Cytotoxic T cell (primary cell): Measurements from ENCODE around the gene BTBD17.

GRCh38 chr17:72387524-72387971 lies 266.7 kb downstream of the SOX9 start:
- PRO-cap, 2 experiments, result no peak in any of the 2 experiments

DNA sequence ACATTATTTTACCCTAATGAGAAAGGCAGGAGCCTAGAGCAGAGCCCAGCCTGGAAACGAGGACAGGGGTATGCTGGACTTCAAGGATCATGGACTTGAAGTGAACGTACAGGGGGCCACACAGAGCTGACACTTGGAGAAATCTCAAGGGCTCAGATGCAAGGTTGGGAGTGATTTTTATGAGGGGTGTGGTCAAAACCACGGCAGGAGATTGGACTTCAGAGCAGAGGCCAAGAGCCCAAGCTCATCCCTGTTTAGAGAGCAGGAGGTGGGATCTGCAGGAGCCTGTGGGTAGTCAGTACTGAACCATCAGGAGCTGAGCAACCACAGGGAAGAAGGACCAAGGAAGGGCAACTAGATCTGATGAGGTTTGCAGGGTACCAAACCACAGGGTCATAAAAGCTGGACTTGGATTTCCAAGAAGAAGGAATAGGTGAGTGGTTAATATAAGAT lies 331.6 kb downstream of the SOX9 start:
- PRO-cap, 2 experiments, result no peak in any of the 2 experiments

DNA sequence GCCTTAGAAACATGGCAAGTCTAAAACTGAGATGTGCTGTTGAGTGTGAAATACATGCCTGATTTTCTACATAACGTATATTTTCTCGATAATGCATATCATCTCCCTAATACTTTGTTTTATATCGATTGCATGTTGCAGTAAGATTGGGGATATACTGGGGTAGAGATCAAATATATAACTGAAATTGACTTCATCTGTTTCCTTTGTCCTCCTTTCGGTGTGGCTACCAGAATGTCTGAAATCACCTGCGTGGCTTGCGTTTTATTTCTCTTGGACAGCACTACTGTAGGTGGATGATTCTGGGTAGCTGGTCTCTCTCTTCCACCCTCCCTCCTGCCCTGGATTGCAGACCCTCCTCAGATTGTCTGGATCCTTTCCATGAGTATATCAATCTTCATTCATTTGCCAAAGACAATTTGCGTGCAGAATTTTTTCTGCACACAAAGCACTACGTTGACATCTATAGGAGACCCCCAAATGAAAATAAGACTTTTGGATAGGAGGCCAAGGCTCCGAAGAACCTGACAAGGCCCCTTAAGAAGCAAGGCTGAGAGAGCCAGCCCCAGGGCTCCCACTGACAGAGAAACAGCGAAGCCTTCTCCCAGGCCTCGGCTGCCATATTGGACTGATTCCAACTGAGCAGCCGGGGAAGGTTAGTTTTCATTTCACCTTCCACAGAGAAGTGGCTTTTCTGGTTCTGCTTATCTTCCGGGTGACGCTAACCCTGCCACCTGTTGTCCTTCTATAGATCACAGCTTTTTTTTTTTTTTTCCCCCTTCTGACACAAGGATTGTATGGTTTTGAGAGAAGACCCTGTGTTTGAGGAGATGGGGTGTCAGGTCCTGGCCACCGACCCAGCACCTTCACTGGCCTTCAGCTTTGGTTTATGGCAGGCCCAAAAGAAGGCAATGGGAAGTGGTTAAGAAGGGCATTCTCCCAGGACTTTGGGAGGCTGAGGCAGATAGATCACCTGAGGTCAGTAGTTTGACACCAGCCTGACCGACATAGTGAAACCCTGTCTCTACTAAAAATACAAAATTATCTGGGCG lies 356.6 kb downstream of the SOX9 start:
- PRO-cap, 2 experiments, result no peak in any of the 2 experiments

- PRO-cap, 2 experiments, result no peak in any of the 2 experiments
These were observed 455.2 kb downstream of the SOX9 start for GRCh38 chr17:72575923-72576487.

DNA sequence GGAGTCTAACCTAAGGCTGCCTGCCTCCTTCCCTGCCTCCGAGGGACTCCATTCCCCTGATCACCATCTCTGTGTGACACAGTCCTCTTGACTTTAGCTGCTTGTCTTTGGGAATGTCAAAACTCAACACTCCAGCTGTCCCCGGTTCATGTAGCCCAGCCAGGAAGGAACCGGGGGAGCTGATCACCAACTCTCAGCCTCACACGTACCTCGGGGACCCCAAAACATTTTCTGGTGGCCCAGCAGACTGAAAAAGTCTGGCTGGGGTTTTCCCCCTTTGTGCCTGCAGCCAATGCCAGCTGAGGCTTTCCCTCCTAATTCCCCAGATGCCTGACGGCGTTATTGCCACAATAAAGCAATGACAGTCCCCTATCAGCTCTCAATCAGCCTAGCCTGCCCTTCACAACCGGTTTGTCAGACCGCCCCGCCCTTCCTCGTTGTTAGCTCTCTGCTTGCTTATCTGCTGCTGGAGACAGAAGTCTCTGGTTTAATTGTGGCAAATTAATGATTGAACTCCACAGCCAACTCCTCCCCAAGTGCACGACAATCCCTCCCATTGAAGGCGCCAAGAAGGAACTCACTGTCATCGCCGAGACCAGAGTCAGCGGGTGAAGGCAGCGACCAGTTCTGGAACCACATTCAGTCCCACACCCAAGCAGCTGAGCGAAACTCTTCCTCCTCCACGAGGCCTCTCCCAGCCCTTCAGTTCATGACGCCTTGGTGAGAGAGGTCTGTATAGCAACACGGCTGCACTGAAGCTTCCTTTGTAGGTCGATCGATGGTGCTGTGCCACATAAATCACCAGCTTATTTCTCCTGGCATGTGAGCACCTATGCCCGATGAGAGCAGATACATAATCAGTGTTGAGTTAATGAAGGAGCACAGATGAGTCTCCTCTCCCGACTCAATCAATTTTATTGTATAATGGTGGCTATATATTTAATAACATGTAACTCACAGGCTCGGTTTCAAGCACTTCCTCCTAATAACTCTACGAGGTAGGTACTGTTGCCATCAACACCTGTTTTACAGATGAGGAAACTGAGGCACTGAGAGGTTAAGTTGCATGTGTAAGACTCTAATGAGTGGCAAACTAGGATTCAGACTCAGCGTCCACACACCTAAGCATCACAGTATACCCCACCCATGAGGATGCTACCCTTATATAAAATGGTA lies 474.4 kb downstream of the SLC39A11 start:
- PRO-cap, 2 experiments, result peak in 2 of 2 experiments; most common plus-strand start position 598 of the sequence (in 2); most common minus-strand start position 436 of the sequence (in 1)

GRCh38 chr17:72968674-72969299 lies 123.7 kb downstream of the SLC39A11 start:
- PRO-cap, 2 experiments, result no peak in any of the 2 experiments

DNA sequence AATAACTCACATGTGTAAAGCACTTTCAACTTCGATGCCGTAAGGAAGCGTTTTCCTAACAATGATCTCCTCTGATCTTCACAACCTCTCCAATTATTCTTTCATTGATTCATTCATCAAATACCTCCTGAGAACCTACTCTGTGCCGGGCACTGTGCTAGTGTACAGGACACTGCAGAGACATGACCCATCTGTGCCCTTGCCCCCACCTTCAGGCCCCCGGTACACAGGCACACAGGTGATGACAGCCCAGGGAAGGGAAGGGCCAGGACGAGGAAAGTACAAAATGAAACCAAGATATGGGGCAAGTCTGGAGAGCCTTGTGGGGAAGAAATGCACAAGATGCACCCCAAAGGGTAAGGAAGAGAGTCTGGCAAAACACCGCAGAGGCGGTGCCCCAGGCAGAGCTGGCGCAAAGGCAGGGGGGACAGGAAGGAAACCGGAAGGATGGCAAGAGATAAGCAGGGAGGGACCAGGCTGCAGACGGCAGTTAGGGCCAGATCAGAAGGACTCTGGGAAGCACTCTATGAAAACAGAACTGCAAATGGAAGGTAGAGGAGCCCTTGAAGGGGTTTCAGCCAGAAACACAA lies 81.5 kb downstream of the SLC39A11 start:
- PRO-cap, 2 experiments, result no peak in any of the 2 experiments

DNA sequence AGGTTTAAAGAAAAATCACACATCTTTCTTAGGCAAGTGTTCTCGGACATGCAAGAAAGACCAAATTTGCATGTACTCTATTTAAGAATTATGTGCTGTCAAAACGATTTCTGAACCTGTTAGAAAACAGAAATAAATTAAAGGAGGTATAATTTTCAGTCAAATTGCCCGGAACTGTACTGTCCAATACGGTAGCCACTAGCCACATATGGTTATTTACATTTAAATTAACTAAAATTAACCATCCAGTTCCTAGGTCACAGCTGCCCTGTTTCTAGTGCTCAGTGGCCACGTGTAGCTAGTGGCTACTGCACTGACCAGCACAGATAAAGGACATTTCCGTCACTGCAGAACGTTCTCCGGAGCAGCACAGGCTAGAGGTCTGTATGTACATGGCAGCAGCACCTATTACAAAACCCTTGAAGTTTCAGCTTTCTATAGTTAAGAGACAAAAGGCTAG lies 4.3 kb downstream of the FAM104A start:
- PRO-cap, 2 experiments, result no peak in any of the 2 experiments

DNA sequence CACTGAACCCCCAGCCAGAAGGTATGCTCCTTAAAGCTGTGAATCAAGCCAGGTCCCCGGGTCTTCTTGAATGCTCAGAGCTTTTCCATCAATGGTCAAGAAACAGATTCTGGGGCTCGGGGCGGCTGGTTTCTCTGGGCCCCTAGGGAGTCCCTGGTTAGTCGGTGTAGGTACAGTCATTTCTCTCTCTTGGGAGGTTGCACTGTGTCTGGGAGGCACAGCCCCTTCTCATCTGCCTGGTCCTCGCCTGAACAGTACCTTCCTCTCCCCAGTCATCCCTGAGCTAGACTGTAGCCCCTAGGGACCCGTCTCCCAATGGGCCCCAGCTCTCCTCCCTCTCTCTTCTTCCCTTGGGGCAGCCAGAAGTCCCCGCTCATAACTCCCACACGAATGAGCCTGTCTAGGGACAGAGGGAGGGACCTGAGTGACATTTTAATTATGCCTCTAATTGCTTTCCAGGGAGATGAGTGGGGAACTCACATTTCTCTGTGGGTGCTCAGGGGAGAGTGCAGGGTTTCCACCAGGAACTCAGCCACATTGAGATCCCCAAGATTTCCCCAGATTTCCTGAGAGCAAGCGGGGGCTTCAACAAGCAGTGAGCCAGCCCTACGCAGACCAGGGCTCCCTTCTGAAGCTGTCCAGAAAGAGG lies 20.3 kb upstream of the CPSF4L start:
- PRO-cap, 2 experiments, result no peak in any of the 2 experiments

- PRO-cap, 2 experiments, result no peak in any of the 2 experiments
These were observed 90.2 kb downstream of the SDK2 start for GRCh38 chr17:73554098-73554297.

DNA sequence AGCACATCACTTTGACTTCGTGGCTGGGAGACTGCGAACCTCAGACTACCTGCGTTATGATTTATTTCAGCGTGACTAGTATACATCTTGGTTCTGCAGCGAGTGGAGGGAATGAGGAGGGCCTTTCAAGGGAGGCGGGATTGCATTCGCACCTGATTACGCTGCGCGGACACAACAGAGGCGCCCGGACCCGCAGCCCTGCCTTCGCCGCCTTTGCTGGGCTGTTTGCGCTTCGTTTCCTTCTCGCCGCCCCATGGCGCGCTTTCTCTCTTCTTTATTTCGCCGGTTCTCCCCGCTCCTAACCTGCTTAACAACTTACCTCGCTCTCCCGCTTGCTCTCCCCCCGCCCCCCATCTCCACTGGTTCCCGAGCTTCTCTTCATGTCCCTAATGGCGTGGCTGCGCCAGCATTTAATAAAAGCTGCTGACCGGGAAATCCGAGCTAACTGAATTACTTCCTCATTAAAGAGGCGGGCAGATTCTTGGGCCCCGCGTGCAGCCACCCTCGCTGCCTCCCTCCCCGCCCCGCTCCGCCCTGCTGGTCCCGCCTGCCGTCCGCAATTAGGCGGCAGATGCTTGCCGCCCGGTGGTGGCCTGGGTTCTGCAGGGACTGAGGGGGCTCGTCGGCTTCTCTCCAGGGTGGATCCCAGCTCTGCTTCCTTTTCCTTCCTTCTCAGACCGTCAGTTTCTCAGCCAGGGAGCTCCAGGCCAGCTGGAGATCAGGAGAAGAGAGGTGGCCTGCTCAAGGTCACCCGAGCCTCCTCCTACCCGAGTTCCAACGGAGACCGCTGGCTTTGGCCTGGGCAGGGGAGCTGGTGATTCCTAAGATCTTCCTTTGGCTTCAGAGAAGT lies 257.7 kb upstream of the SDK2 start:
- PRO-cap, 2 experiments, result no peak in any of the 2 experiments

DNA sequence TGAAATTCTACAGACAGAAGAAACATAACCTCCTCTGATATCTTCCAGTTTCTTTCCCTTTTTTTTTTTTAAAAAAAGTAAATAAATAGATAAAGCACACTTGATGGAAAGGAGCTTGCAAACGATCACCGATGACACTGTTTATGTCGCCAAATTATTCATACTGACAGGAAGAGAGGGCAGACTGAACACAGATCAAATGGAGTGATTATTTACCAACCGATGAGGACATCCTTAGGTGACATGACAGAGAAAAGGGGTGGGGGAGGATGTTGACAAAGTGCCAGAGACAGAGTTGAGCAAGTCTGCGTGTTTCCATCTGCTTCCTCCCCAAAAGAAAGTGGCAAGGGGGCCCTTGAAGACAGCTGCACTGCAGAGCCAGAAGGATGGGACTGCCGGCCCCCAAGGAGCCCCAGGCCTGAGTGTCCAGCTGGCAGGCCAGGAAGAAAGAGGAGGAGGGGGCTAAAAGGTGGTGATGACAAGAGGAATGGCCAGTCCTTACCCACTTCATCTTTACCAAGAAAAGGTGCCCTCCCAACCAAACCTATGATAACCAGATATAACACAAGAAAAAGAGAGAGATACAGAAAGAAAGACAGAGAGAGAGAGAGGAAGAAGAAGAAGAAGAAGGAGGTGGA lies 191.0 kb upstream of the RPL38 start:
- PRO-cap, 2 experiments, result no peak in any of the 2 experiments

- PRO-cap, 2 experiments, result no peak in any of the 2 experiments
These were observed 125.3 kb upstream of the RPL38 start for GRCh38 chr17:74078139-74078637.

- PRO-cap, 2 experiments, result no peak in any of the 2 experiments
These were observed 18.5 kb downstream of the TTYH2 start for GRCh38 chr17:74231854-74232246.

GRCh38 chr17:74361223-74362391 lies at the start of gene BTBD17:
Gene BTBD17 (minus strand): TSS chr17:74361868.
- PRO-cap, 2 experiments, result no peak in any of the 2 experiments

DNA sequence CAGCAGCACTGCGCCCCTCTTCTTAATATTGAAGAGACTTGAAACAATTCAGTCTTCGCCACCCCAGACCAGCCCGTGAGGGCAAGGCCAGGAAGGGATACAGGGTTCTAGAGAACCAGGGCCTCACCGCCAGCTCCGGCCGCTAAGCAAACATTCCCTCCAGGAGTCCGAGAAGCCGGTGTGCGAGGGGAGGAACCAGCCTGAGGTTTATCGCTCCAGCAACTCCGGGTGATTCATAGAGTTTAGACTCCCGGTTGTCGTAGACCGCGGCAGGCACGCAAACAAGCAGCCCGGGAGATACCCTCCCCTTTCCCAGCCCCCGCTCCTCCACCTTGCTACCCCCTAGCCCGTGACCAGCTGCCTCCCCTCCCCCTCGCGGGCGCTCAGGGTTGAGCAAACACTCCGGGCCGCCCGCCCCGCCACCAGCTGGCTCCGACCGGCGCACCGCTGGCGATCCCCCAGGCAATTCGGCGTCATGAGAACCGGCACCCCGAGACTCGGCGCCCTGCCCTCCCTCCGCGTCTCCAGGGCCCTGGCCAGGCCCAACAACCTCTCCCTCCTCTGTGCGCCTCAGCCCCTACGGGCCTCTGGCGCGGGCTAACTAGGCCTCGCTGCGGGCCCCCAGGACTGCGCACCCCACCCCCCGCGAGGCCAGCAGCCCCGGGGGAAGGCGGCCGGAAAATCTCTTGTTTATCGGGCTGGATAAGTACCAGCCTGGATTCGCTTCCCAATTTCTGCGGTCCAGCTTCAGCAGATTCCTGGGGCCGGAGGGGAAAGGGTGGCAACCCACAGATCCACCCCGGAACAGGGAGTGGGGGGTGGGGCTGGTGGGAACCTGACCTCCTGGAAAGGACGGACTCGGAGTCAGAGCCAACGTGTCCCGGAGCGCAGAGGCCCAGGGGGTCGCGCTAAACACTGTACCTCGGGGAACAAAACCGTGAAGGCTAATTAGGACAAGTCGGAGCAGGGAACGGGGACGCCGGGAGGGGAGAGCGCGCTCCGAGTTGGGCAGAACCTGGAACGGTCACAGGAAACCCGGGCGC lies 1.0 kb upstream of the GPRC5C start:
- PRO-cap, 2 experiments, result no peak in any of the 2 experiments

GRCh38 chr17:74512376-74513278 lies 18.6 kb downstream of the CD300LB start:
- PRO-cap, 2 experiments, result no peak in any of the 2 experiments

- PRO-cap, 2 experiments, result no peak in any of the 2 experiments
These were observed 11.2 kb downstream of the CD300LB start for GRCh38 chr17:74520058-74520571.

- PRO-cap, 2 experiments, result no peak in any of the 2 experiments
These were observed 436 bp downstream of the NHERF1 start for GRCh38 chr17:74748809-74749318.

DNA sequence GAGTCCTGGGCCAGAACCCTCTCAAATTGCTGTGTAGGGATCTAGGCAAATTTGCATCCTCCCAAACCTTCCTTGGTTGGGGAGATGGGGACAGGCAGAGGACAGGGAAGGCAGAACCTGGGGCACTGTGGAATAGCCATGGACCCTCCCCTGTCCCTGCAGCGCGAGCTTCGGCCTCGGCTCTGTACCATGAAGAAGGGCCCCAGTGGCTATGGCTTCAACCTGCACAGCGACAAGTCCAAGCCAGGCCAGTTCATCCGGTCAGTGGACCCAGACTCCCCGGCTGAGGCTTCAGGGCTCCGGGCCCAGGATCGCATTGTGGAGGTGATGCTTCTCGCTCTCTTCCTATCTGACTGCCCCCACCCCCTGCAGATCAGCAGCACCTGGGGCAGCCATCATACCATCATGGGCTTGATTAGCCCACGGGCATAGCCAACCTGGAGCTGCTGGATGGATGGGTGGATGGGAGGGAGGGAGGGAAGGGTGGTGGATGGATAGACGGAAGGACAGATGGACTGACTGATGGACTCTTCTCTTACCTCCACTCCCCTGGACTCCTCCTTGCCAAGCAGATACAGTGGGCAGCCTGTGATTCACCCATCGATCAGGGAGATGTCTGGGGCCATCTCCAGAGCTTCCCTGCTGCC lies 13.5 kb downstream of the NHERF1 start:
- PRO-cap, 2 experiments, result no peak in any of the 2 experiments